Fibroblast of the aortic adventitia (primary cell): ENCODE measurements around a stretch of chr7.

DNA sequence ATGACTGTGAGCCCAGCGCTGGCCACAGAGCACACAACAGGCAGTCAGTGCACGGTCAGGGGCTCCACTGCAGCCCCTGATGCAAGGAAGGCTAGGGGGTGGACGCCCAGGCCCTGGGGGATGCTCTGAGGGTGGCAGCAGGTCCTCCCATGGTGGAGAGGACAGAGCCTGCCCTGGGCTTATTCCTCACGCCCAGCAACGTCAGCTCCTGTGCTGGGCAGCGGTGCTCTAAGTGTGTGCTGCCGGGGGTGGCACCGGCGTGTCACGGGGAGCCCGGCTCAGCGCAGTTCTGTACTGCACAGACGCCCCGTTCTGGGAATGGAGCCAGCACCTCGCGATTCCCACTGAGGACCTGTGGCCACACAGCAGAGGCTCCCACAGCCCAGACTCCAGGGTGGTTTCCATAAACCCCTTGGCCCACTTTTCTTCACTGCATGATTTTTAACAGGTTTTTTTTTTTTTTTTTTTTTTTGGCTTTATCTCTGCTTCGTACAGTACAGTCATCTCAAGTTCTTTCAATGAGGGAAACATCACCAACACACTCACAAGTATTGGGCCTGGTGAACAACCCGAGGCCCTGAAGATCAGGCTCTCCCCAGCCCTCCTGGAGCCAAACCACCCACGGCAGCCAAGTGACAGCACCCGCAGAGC is 223.0 kb downstream of the MAD1L1 start:
- CAGE, long polyA plus RNA = no peak

GRCh38 chr7:2071939-2072414 is 160.8 kb downstream of the MAD1L1 start:
- CAGE, long polyA plus RNA = no peak

DNA sequence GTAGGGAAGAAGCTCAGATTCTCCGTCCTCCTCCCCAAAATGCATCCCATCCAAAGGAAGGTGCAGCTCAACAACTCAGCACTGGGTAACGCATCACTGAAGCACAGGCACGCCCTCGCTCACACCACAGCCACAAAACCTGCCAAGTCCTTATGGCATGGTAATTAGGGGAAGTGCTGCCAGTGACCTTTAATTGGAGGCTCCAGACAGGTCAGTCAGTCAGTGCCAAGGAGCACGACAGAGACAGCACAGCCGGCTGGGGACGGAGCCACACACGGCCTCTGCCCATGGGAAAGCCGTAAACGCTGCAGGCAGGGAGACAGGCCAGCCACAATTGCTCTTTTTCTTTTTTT is 146.6 kb downstream of the MAD1L1 start:
- CAGE, long polyA plus RNA = no peak

DNA sequence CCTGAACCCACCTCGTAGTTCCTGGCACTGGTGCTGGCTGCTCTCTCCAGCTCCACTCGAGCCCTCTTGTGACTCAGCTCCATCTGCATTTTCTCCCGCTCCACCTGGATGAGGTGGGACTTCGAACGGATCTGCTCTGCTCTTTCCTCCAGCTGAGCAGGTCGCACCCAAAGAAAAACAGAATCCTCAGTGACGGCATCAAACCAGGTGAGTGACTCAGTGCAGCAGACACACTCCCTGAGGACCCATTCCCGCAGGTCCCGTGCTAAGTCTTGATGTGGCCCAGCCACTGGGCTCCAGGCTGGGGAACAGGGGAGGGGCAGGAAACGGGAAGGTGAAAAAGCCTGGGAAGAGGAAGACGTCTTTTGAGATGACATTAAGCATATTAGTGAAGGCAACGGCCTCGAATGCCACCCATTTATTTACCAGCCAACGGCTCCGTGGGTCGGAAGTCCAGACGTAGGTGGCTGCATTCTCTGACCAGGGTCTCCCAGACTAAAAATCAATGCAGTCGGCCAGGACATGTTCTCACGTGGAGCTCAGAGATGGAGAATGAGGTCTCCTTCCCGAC is 7.3 kb downstream of the MAD1L1 start:
- CAGE, long polyA plus RNA = no peak

GRCh38 chr7:2353843-2354677 is 567 bp upstream of the EIF3B start:
- CAGE, long polyA plus RNA = no peak

DNA sequence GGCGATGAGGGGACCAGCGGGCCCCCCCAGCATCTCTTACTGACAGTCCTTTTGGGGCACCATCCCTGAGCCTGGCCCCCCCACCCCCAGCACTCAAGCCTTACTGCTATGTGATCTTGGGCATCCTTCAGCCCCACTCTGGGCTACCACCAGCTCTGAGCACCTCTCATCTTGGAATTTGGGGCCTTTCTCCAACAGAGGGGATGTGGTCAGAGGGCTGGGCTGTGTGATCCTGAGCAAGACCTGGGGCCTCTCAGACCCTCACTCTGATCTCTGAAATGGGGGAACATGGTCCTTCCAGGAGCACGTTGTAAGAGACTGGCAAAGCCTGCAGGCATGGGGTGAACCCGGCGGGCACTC is 1.9 kb downstream of the LFNG start:
- CAGE, long polyA plus RNA = no peak

- CAGE, long polyA plus RNA = no peak
These were observed 2.5 kb downstream of the LFNG start for GRCh38 chr7:2521890-2522749.

GRCh38 chr7:2527115-2527602 is 7.6 kb downstream of the LFNG start:
- CAGE, long polyA plus RNA = no peak

- CAGE, long polyA plus RNA = no peak
These were observed 10.8 kb downstream of the LFNG start for GRCh38 chr7:2530045-2531021.

DNA sequence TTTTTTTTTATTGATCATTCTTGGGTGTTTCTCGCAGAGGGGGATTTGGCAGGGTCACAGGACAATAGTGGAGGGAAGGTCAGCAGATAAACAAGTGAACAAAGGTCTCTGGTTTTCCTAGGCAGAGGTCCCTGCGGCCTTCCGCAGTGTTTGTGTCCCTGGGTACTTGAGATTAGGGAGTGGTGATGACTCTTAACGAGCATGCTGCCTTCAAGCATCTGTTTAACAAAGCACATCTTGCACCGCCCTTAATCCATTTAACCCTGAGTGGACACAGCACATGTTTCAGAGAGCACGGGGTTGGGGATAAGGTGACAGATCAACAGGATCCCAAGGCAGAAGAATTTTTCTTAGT is 13.9 kb downstream of the LFNG start:
- CAGE, long polyA plus RNA = no peak

DNA sequence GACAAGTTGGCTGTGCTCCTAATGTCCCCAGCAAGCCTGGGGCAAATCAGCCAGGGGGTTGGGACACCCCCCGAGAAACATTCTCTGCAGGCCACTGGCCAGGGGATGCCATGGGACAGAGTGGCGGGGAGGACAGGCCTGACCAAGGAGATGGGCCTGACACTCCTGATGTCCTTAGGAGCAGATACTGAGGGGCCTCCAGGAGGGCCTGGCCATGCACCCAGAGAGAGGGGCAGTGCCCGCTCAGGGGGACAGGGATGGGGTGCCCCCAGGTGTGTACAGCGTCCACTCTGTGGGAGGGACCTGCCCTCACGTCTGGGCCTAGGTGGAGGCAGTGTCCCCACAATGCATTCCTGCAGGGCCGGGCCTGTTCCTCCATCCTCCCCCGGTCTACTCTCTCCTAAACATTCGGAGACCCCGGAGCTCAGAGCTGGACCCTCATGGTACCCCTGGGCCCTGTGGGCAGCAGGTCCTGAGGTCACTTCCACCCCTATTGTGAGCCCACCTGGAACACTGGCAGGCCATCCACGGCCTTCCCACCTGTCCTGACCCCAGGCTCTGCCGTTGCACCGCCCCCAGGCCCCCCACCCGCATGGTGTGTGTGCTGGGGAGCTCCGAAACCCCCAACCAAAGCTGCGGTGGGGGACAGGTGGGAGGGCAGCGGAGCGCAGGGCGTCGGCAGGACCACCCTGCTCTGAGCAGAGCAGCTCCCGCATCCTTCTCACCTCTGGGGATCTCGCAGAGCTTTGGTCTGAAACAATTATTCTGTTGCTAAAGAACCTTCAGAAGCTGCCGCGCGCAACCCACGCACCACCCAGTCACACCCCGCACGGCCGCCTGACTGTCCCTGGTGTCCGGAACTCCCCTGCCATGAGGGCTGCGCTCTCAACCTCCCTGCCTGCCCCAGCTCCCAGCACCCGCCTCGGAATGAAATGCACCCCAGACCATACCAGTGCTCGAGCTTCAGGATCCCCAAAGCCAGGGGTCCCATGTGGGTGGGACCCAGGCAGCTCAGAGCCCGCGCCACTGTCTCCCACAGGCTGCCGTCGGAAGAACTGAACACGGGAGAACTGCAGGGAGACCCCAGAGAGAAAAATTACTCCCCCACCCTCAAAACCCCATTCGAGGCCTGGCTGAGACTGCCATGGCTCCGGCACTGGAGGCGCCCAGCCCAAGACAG is 12.7 kb downstream of the BRAT1 start:
- CAGE, long polyA plus RNA = no peak

GRCh38 chr7:2622931-2623592 is 8.7 kb upstream of the TTYH3 start:
- CAGE, long polyA plus RNA = no peak

DNA sequence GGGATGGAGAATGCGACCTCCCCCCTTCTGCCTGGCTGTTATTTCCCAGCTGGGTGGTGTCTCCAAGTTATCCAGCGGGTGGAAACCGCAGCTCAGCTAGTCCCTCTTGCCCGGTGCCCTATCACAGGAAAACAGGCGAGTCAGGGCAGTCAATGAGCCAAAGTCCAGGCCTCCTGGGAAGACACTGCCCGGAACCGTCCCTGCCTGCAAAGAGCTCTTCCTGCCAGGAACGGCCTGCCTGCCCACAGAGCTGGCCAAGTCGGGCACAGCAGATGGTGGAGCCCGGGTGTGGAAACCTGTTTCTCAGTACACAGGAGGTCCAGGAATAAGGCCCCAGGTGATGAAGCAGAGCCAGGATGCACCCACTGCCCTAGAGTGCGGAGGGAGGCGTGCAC is 1.6 kb upstream of the TTYH3 start:
- CAGE, long polyA plus RNA = no peak

- CAGE, long polyA plus RNA = no peak
These were observed 27.6 kb downstream of the TTYH3 start for GRCh38 chr7:2659297-2659786.

GRCh38 chr7:2666406-2666922 is 21.5 kb upstream of the AMZ1 start:
- CAGE, long polyA plus RNA = no peak

- CAGE, long polyA plus RNA = no peak
These were observed 13.8 kb downstream of the AMZ1 start for GRCh38 chr7:2701735-2702266.

DNA sequence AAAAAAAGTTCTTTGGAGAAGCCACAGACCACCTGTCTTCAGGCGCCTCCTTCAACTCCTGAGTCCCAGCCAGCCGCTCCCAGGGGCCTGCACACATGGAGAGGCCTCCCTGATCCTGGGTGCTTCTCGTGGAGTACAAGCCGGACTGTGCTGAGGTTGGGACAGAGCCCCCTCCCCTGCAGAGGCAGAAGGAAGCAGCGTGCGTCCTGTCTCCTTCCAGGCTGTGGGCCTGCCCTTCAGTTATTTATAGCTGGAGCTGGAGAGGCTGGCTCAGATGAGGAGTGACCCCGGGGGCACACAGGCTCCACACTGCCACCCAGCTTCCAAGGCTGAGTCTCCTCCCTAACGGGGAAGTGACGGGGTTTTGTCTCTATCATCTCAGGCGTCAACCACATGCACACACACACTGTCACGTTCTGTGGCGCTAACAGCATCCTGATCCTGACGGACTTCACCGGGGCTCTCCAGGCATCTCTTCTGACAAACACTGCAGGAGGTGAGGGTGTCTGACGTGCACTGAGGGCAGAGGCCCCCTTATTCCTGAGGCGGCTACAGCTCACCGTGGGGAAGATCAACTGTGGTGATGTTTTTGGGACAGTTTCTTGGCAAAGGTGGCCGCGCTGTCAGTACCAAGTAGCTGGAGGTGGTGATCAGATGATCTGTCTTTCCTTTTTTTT is 25.4 kb downstream of the AMZ1 start:
- CAGE, long polyA plus RNA = no peak

- CAGE, long polyA plus RNA = no peak
These were observed 47.7 kb downstream of the GNA12 start for GRCh38 chr7:2796144-2797161.

DNA sequence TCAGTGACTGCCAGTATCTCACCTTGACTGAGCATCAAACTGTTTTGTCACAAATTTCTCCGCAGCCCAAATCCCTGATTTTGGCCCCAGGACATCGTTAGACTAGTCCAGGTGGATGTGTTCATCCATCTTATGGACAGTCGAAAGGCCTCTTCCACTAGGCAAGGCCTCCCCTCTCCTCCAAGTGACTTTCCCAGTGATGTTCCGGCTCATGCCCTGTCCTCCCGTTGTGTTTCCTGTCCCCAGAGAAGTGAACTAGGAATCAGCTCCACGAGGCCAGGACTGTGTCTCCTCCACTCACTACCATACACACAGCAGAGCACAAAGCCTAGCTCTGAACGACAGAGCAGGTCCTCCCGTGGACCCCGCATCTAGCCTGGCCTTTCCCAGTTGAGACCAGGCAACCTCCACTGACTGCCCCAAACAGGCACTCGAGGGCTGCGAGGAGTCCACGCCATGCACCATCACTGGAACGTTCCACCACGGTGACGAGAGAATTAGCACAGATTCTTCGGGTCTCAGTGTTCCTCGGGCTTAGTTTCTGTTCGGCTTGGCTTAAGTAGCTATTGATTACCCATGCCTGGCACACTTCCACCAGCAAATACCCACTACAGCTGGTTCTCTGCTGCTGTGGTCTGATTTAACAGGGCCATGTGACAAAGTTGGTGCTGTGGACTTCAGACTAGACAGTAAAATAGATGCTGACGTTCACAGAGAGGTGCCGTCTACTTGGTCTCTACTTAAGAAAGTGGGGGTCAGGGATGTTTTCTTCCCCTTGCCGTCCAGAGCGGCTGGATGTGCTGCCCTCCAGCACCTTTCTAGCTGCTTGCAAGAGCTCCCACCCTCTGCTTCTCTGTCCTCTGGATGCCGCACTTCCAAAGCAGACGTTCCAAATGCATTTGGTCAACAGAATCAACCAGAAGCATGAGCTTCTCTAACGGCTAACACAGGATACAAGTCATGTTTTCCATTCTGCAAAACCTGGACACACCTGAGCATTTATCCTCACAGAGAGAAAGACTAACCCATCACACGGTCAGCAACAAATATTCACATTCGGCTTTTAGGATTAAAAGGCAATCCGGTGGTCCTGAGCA is 11.7 kb downstream of the GNA12 start:
- CAGE, long polyA plus RNA = no peak

- CAGE, long polyA plus RNA = no peak
These were observed 16.6 kb upstream of the GNA12 start for GRCh38 chr7:2860484-2861285.